LHCN-M2 (cell line): Measurements from ENCODE around the genes RSPH10B2, GLCCI1 and ICA1.

DNA sequence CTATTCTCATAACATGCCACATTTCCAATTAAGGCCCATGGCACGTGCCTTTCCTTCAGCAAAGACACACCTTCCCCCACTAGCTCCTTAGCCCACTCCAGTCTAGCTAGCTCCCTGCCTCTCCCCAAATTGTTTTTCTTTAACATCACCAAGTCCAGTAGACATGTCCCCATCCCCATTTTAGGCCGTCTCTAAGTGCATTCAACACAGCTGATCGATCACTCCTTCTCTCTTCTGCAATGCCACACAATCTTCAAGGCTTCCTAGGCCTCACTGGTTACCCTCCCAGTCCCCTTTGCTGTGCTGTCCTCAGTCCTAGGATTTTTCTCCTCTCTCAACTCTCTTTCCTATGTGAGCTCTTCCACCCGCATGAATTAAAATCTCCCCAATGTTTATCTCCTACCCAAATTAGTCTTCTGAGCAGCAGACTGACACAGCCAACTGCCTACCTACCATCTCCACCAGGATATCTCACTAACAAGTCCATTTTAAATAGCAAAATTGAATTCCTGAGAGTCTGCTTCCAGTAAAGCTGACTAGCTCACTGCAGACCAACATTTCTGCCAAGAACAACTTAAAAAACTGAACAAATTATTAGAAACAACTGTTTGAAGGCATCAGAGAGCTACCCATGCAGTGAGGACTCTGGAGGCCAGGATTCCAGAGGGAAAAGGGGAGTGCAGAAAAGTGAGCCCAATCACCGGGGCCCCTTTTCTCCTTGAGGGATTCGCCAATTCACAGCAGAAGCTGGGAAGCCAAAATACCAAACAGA is 11.8 kb downstream of the CYTH3 start:
- RAMPAGE, long total RNA, result no peak

GRCh38 chr7:6397990-6398522 is 23.7 kb downstream of the RAC1 start:
- RAMPAGE, long total RNA, result no peak

GRCh38 chr7:6402094-6403185 is 28.1 kb downstream of the RAC1 start:
- RAMPAGE, long total RNA, result no peak

- RAMPAGE, long total RNA, result no peak
Measured at GRCh38 chr7:6409062-6410217, 35.1 kb downstream of the RAC1 start.

DNA sequence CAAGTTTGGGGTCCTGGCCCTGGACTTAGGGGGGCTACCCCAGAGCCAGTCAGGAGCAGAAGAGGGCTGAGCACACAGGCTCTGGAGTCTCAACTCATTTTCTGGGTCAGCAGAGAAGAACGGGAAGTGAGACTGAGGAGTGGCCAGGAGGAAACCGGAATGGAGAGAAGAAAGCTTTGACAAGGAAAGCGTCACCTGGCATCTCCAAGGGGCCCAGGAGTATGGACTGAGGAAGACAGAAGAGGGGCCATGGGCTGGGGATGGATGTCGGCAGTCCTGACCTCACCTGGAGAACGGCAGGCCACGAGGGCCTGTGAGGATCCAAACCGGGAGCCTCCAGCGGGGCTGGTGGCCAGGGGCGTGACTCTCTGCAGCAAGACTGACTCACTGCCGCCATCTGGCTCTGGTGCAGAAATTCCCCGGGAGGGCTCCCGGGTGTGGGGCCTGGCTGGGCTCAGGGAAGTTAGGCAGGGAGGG is 23.7 kb downstream of the DAGLB start:
- RAMPAGE, long total RNA, result no peak

- RAMPAGE, long total RNA, result no peak
Measured at GRCh38 chr7:6435231-6436041, 12.3 kb downstream of the DAGLB start.

- RAMPAGE, long total RNA, result no peak
Measured at GRCh38 chr7:6461264-6461750, 13.6 kb upstream of the DAGLB start.

GRCh38 chr7:6697182-6697977 is 9.4 kb downstream of the ZNF12 start:
- RAMPAGE, long total RNA, result no peak

GRCh38 chr7:6736966-6737769 is 16.7 kb upstream of the RSPH10B2 start:
- RAMPAGE, long total RNA, result no peak

DNA sequence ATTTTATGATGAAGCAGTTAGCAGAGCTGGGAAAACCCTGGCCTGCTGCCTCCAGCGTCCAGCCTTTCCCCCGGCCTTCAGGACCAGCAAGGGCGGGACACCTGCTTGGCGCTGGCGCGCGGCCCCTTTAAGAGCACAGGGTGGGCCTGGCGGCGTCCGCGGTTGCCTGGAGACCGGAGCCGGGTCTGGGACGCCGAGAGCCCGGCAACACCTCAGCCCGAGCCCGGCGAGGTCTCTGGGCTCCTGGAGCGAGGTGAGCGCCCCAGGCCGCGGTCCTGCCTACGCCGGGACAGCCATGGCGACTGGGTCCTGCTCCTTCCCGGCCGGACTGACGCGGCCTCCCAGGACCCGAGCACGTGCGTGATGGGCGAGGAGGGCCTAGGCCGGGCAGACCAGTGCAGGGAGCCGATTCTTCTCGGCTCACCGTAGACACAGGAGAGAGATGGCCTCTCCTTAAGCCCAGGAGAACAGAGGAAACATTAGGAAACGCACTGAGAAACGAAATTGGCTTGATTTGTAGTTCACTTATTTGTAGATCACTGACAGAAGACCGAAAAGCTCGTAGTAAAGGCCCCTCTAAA is at the start of gene RSPH10B2:
RSPH10B2 (plus strand) TSS at position 182 of the 581 bp plus-strand sequence.
- RAMPAGE, long total RNA, result no peak

DNA sequence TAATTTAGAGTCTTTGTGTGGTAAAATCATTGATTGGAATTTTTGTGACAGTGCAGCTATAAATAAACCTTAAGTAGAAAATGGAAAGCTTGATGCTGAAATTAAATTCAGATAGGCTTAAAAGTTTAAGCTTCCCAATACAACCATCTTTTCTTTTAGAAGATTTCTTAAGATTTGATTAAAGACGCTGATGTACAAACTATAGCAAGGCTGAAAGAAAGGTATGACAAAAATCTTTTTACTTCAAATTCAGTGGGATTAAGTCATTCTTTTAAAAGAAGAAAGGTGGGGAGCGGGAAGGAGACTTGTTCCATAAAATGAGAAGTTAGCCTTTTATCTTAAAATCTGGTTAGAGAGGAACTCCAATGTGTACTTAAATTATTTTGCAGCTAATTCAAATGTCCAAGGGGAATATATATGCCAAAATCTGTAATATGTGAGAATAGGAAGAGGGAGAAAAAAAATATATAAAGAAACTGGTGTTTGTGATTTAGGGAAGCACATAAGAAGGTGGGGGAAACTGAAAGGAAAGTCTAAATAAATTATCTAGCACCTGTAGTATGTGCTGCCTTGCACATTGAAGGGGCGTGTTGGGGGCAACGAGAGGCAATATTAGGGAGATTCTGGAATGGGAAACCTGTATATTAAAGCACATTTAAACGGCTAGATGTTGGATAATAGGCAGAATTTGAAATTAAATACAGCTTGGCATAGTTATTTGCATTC is 2.5 kb downstream of the C1GALT1 start:
- RAMPAGE, long total RNA, result no peak

DNA sequence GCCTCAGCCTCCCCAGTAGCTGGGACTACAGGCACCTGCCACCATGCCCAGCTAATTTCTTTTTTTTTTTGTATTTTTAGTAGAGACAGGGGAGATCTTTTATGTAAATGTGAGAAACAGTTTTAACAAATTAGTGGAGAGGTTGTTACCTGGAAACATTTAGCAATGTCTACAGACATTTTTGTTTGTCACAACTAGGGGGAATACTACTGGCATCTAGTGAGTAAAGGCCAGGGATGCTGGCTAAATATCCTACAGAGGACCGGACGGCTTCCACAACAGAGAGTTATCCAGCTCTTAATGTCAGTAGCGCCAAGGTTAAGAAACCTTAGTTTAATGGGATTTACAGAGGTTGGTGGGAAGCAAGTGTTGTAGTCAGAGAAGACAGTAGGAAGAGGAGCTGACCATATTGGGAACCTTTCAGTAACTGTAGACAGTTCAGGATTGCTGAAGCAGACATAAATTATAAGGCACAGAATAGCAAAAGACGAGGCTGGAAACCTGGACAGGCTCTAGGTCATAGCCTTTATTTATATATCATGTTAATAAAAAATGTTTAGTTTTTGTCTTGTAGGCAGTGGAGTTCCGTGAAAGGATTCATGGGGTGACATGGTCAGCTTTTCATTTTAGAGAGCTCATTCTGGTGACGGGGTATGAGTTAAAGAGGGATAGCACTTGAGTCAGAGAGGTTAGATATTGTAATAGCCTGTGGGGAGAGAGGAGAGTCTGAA is 5.2 kb downstream of the C1GALT1 start:
- RAMPAGE, long total RNA, result no peak

DNA sequence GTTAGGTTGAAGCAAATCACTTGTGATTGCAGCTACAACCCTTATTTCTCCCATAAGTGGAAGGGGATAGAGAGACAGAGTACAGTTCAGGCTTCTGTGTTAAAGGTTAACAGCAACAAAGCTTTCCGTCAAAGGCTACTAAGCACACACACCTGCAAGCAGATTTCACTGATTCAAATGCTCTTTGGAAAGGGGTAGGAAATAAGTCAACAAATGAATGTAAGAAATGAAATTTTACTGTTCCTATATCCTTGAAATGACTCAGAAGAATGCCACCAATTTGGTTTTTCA is 120.6 kb downstream of the COL28A1 start:
- RAMPAGE, long total RNA, result no peak

DNA sequence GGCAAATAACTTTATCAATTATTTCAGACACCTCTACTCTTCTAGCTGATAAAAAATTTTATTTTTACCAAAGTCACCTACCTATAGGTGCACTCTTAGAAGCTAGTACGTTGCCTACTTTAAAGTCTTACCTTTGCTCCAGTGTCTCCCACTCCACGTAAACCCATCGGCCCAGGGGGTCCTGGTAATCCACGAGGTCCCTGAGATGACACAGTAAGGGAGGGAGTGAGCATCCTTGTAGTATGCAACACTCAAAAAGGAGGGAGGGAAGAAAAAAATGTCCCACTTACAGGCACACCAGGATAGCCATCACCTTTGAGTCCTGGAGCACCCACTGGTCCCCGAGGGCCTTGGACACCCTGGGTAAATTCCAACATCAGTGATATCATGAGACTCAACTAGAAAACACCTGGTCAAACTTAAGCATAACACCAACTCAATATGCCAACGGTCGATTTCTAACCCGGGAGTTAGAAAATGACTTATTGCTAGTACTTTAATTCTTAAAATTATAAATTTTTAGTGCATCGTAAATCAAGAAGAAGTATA is 103.3 kb downstream of the COL28A1 start:
- RAMPAGE, long total RNA, result no peak

- RAMPAGE, long total RNA, result no peak
Measured at GRCh38 chr7:7968033-7968892, at the start of gene GLCCI1. GLCCI1 (plus strand) TSS chr7:7968796.

DNA sequence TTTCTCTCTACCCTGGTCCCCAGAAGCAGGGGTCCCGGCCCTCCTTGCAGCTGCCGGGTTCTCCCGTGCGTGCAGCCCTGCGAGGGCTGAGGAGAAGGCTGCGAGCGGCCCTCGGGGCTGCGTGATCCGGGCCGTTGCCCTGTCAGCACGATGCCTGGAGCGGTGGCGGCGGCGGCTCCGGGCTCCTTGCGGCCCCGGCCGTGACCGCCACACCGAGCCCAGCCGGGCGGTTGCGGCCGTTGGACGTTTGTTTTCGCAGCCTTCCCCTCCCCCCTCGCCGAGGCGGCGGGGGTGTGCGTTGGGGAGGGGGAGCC is 254 bp downstream of the GLCCI1 start:
- RAMPAGE, long total RNA, result no peak

GRCh38 chr7:8261734-8262437 is at the start of gene ICA1:
ICA1 (minus strand) TSS chr7:8262167.
- RAMPAGE, long total RNA, result no peak

DNA sequence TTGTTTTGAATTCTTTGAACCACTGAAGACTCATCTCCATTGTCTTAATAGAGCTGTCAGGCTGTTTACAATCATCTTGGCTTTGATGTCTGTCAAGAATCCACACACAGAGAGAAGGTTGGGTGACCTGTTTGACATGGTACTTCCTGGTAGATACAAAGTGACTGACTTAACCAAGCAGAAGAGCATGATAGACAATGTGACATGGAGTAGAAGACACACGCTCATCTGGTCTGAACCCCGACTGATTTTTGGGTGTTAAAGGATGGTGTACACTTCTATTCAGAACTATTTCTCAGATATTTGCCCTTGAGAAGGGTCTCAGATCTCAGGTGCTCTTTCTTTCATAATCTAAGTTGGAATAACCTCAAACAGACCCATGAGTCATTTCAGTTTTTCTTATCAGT is 46.5 kb upstream of the NXPH1 start:
- RAMPAGE, long total RNA, result no peak

GRCh38 chr7:9738270-9738489 is 1201.8 kb downstream of the NDUFA4 start:
- RAMPAGE, long total RNA, result no peak

DNA sequence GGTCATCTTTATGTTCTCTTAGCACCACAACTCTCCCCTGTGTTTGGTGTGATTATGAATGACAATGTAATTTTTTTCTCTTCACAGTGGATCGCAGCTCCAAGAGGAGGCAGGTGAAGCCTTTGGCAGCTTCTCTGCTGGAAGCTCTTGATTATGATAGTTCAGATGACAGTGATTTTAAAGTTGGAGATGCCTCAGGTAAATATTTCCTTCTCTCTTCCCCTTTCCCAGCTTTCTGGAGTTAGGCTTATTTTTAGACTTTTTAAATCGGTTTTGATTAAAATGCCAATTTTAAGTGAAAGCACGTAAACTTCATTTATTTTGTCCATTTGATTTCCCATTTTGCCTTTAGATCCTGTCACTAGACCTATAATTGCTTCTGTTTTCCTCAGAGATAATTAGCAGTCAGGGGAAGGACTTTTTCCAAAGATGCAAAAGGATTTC is 1.1 kb downstream of the PHF14 start:
- RAMPAGE, long total RNA, result no peak